Paraaortic lymph node (tissue), 1 donor: Measurements from ENCODE around the genes FAS and IFIT3.

GRCh38 chr10:88943372-88943848 is 9.2 kb downstream of the ACTA2 start:
- PRO-cap = no peak

DNA sequence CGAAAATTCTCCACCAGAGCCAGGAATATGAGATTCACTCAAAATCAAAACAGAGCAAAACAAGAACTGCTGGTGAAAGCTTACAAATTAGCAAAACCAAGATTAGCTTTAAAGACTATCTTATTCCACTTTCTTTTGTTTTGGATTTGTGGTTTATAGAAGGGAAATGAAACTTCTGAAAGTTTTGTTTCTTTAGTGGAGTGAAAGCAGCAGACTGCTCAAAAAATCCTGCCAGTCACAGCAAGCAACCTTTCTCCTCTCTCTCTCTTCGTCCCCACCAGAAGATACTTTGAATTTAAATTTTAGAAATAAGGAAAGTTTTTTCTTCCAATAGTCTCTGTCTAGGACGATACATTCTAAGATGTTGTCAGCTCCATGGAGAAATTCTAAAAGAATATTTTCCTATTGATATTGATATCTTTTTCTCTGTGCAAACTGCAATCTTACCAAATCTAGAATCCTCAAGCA is 7.7 kb downstream of the ACTA2 start:
- PRO-cap = no peak

GRCh38 chr10:88971538-88972159 is 18.9 kb upstream of the FAS start:
- PRO-cap = no peak

- PRO-cap = bidirectional peak, plus-strand start at chr10:88981111, minus-strand start at chr10:88980874
These were observed 9.8 kb upstream of the FAS start for GRCh38 chr10:88980675-88981284.

- PRO-cap = bidirectional peak, plus-strand start at chr10:88982638, minus-strand start at chr10:88982487
These were observed 8.2 kb upstream of the FAS start for GRCh38 chr10:88982317-88982800.

- PRO-cap = bidirectional peak, plus-strand start at chr10:88990549, minus-strand start at chr10:88990522; bidirectional peak, plus-strand start at chr10:88990680, minus-strand start at chr10:88990691
These were observed at the start of gene FAS for GRCh38 chr10:88990411-88991078. Gene FAS (plus strand): TSS chr10:88990798.

- PRO-cap = unidirectional peak, minus-strand start at chr10:88993064
These were observed 2.4 kb downstream of the FAS start for GRCh38 chr10:88992792-88993617.

- PRO-cap = no peak
These were observed 10.9 kb downstream of the LIPA start for GRCh38 chr10:89240706-89241022.

DNA sequence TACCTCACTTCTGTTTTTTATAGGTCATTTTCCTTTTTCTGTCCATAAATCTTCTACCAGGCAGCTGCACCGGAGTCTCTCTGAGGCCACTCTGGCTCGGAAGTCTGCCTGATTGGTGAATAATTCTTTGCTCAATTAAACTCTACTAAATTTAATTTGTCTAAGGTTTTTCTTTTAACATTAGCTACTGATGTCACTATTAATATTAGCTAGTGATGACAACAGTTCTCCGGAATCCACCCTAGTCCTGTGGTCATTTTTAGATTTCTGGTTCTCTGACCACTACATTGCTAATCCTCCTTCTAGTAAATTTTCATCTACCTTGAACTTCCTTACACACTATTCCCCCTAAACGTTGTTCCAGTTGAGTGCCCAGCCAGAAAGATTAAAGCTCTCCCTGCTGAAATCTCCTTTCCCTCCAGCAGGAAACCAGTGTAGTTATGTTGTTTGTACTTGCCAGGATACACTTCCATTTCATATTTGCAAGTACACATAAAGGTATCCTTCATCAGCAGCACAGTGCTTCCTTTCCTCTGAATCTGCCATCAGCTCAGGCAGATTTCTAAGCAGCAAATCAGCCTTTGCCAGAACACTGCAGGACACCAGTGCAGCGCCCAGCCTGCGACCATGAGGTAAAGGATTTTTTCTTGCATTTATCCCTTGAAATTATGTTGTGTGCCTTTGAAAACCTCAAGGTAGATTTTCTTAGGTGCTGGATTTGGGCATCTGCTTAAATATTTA is 18.4 kb upstream of the IFIT2 start:
- PRO-cap = unidirectional peak, plus-strand start at position 257 of the sequence

GRCh38 chr10:89284001-89284693 is 17.7 kb upstream of the IFIT2 start:
- PRO-cap = bidirectional peak, plus-strand start at chr10:89284279, minus-strand start at chr10:89284083

- PRO-cap = bidirectional peak, plus-strand start at chr10:89328372, minus-strand start at chr10:89328084
These were observed at the start of gene IFIT3 for GRCh38 chr10:89327540-89328647. Gene IFIT3 (plus strand): TSS chr10:89327997.

DNA sequence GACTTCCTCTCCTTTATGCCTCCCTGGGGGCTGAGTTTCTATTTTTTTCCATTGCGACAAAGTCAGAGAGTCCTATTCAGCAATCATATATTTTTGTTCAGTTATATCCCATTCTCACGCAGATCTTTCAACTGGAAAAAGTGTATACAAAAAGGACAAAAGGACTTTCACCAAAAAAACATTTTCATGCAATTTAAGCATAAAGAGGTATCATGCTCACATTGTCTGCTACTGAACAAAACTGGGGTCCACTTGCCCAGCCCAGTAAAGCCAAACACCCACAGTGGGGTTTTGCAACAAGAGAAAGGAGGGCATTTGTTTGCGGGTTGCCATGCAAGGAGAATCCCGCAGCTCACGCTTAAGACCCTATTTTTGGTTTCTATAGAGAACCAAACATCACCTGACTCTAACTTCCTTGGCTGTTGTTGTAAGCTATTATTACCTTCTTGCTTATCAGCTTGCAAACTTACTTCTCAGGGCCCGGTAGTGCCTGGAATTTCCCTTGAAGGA is 20.5 kb downstream of the IFIT3 start:
- PRO-cap = no peak

- PRO-cap = no peak
These were observed 57.3 kb downstream of the SLC16A12 start for GRCh38 chr10:89478067-89478473.

DNA sequence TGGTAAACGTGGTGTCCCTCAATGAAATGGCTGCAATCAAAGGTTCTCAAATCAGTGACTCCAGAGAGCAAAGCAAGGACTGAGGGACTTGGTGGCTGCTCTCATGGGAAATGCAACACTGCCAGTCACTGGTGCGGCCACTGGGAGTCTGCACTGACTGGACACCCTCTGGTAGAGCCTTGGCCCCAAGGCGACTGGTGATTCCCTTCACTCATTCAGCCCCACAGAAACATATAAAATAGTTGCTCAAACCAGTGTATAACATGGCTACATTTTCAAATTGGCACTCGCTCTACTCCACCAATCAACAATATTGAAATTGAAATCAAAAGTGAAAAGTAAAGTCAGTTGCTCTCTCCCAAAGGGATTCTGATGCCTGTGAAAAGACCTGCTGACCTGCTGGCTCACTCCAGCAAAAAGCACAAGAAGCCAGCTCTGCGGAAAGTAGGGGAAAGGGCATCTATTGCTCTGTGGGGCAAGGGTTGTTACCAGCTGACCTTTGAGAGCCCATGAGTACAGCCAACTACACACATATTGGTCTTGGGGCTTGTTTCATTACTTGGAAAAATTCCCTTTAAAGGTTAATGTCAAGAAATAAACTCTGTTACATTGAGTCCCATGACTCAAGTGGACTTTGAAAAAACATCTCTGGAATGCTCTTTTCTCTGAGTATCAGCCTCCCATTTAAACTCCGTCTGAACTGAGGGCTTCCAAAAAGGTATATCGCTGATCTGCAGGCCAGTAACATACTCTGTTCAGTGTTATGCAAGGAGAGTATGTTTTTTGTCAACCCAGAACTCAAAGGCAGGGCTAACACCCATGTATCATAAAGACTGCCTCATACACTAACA is 53.4 kb downstream of the PANK1 start:
- PRO-cap = no peak

DNA sequence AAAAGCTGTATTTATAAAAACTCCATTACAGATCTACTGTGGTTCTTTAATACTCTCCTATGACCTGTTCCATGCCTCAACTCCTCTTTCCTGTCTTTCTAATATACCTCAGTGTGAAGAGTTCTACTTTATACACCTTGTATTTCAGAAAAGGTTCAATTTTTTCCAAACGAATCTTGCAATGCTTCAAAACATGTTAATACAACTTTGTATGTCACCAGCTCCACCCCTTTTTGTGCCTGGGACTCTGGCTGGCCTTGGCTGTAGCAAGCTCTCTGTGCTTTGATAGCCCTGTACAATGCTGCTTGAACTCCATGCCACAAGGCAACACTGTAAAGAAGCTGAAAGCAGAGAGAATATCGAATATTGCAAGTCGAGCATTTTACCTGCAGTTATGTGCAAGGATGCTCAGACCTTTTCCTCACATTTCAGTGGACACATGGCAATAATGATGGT is 52.5 kb downstream of the PANK1 start:
- PRO-cap = no peak

GRCh38 chr10:89699403-89699790 is 2.0 kb upstream of the KIF20B start:
- PRO-cap = no peak

DNA sequence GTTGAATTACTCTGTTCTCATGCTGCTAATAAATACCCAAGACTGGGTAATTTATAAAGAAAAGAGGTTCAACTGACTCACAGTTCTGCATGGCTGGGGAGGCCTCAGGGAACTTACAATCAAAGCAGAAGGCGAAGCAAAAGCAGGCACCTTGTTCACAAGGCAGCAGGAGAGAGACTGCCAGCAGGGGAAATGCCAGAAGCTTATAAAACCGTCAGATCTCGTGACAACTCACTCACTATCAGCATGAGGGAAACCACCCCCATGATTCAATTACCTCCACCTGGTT is 191.6 kb downstream of the HTR7 start:
- PRO-cap = no peak

DNA sequence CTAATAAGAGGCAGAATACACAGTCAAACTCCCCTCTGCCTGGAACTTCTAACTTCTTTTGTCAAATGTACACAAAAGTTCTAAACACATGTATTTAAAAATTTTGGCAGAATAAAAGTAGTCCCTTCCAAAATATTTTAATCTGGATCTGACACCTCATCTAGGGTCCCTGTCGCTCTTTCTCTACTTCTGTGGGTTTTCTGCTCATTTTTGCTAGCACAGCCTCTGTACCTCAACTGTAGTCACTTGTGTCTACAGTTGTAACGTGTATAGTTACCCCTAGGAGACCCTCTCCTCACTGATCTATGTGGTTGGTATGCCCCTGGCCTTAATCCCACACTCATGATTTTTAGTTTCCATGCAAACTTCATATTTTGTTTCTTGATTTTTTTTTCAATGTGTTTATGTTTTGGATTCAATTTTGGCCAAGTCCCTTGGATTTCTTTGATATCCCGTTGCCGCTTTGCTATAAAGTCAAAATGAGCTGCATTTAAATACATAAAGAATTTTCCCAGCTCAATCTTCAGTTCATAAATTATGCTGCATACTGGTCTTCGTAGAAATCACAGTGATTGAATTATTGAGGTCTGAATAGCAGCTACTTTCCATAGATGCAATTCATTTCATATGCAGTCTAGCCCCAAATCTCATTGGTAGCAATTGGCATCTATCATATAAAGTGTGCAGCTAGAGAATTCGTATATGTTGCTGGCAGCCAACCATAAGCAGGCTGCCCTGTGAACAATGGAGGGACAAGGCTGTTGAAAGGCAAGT is 4.0 kb downstream of the ANKRD1 start:
- PRO-cap = no peak

DNA sequence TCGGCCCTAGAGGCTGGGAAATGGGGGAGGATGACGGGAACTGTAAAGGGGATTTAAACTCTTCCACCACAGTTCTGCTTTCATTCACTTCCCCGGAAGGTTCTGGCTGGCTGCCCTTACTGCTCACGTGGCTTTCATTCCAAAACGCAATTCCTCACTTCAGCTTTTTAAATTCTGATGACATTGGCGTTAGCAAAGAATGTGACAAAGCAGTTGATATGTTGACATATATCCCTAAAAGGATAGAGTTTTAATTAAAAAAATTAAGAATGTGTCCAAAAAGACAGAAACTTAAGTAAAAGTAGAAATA is 114.0 kb upstream of the ANKRD1 start:
- PRO-cap = no peak

GRCh38 chr10:91201222-91201600 is 19.3 kb upstream of the PCGF5 start:
- PRO-cap = bidirectional peak, plus-strand start at chr10:91201546, minus-strand start at chr10:91201518